ReNcell CX (cell line): ENCODE results near the genes CORO1C, UNG and KCTD10.

DNA sequence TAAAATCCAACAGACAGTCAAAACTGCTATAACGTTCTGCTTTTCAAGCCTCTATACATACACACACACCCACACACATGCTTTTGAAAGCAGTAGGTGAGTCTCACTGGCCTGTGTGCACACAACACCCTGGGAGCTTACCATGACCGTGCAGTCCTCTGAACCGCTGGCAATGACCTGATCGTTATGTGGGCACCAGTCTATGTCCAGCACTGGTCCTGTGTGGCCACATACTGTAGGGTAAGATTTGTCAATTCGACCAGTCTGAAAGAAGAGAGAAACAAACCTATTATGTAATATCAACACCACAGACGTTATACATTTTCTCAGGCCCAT, 44.4 kb upstream of the SELPLG start:
- PRO-cap, result no peak

GRCh38 chr12:108729425-108729634, 2.0 kb downstream of the CORO1C start:
- PRO-cap, result no peak

- PRO-cap, result bidirectional peak, plus-strand start at chr12:108731699, minus-strand start at chr12:108731512; bidirectional peak, plus-strand start at chr12:108732197, minus-strand start at chr12:108731994
These were observed at the start of gene CORO1C for GRCh38 chr12:108731090-108732073. Gene CORO1C (minus strand): TSS chr12:108731518.

DNA sequence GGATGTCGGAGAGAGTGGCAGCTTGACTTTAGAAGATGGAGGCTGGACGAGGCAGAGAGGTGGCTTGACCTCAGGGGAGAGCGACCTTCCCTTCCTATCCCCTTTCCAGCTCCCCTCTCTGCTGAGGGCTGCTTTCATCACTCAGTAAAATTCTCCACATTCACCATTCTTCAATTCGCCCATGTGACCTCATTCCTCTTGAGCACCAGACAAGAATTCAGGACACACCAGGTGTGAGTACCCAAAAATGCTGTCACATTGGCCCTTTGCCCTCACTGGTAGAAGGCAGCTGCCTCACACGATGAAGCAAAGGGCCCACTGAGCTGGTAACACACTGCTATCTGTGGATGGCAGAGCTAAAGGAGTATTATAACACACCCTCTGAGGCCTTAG, 59.8 kb downstream of the SSH1 start:
- PRO-cap, result no peak

GRCh38 chr12:108812116-108812861, 45.1 kb downstream of the SSH1 start:
- PRO-cap, result no peak

- PRO-cap, result no peak
These were observed 23.6 kb downstream of the SSH1 start for GRCh38 chr12:108833800-108834084.

GRCh38 chr12:108852307-108853233, 4.8 kb downstream of the SSH1 start:
- PRO-cap, result no peak

DNA sequence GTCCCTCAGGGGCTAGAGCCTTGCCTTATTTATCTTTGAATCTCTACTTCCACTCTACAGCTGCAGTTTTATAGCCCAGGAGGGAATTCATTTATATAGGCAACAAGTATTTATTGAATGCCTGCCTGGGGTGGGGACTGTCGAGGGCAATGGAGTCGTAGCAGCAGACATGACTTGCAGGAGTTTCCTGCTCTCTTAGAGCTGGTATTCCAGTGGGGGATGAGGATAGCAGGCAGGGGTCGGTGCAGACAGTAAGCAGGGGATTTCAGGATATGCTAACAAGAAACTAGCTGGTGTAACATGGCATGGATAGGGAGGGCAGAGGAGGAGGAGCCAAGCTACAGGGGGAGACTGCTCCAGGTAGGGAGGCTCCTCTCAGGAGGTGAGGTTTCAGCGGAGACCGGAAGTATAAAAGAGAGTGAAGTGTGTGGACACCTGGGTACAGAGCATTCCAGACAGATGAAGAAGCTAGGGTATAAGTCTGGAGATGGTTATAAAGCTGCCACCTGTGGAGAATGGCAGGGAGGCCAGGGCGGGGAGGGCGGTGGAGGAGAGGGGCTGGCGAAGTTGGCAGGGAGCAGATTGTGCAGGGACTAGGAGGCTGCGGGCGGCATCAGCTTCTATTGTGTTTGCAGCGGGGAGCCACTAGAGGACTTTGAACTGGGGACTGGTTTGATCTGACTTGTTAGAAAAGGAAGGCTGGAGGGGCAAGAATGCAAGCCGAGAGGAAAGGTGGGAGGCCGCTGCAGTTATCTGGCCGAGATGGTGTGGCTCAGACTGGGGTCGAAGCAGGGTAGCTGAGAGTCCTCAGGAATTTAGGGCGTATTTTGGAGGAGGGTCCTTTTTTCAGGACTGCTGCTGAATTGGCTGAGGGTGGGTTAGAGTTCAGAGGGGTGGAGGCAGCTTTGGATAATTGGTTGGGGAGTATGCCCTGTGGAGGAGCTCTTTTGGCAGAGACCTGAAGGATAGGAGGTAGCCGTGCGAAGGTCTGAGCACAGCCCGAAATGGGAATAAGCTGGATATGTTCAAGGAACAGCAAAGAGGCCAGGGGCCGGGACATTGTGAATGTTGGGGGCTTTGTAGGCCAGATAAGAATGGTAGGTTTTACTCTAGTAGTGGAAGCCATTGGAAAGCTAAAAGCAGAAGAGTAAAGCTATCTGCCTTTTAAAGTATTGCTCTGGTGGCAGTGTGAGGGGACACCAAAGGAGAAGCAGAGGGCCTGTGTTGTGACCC, 17.5 kb downstream of the USP30 start:
- PRO-cap, result no peak

- PRO-cap, result bidirectional peak, plus-strand start at chr12:109097623, minus-strand start at chr12:109097438; bidirectional peak, plus-strand start at chr12:109097662, minus-strand start at chr12:109097675
These were observed at the start of gene UNG for GRCh38 chr12:109097283-109097847. Gene UNG (plus strand): TSS chr12:109097597.

- PRO-cap, result no peak
These were observed 838 bp upstream of the ACACB start for GRCh38 chr12:109115348-109116150.

GRCh38 chr12:109124817-109125479, 8.6 kb downstream of the ACACB start:
- PRO-cap, result no peak

GRCh38 chr12:109245605-109245898, 63.5 kb downstream of the FOXN4 start:
- PRO-cap, result no peak

DNA sequence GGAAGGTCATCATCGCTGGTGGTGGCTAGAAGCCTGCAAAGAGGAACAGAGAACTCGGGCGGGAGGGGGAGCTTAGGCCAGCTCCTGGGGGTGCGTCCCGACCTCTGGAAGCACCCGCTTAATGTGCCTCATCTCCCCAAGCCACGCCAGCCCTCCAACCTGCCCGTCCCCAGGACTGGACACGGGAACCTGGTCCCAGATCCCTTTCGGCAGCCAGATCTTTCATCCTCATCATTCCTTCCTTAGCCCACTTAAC, 18.9 kb downstream of the FOXN4 start:
- PRO-cap, result no peak

DNA sequence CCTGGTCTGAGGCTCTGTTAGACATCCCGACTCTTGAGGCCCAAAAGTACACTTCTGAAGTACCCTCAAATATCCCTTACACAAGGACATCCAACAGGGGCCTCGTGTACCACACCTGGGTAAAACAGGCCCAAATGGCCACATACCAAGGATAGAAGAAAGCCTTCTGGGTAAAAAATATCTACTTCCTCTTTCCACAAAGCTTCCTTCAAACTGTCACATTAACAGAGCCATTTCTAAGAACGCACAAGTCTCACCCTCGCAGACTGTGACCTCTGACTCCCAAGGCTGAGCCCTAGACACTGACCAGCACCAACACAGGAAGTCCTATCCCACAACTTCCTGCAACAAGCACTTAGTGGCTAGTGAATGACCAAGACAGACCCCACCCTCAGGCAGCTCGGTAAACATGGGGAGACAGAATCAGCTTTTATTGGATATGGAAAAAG, 16.1 kb downstream of the KCTD10 start:
- PRO-cap, result no peak

DNA sequence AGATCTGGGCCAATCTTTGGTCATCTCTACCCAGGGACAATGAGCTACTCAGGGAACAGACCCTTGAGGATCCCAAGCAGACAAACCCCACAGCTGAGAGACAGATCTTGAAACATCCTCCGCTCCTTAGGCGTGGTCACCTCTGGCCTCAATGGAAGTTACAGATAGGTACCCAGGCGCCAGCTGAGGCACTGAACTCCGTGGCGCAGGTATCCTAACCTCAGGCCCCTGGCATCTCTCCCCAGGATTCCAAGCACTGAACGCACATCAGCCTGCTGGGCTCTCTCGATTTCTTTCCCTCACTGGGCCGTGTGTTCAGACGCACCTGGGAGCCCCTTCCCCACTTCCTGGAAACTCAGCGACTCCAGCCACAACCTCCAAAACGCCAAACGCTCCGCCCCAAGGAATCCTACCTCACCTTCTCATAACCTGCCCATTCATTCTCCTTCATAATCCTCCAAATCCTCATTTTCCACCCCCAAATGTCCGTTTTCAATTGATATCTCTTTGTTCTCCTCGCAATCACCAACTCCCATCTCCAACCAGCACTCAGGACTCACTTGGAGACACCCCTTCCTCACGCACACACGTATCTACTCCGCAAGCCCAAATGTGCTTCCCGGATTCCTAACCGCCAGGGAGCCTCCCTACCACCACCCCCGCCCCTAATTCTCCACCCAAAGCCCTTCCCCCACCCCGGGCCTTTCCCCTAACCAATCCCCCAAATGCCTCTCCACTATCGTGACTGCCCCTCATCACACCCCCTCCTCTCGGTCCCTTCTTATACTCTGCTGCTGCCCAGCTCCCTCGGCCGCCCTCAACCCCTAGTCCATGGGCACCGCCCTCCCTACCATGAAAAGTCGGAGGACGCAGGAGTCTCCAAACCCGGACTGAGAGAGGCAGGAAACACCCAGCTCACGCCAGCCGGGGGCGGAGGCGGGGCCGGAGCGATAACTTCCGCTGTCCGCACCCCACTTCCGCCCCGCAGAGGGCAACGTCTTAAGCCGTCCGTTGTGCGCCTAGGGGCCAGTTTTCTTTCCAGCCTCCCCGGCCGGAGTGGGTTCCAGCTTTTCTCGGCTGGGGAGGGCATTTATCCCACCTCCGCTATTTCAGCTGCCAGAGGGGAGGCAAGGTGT, at the start of gene KCTD10:
TSS of gene KCTD10 (minus strand) at position 892 of the 1,136 bp plus-strand sequence.
- PRO-cap, result bidirectional peak, plus-strand start outside the sequence, minus-strand start at position 886 of the sequence

DNA sequence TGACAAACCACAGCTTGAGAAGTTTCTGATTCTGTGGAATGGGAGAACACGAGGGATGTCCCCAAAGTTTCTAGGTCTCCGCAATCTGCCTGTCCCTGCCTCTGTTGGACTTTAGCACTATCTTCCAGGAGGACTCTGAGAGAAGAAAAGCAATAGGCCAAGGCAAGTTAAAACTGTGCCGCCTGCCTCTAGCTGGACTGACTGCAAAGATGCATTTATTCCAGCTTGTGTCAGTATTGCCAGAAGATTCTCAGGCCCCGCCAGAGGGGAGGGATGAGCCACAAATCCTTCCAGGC, 19.9 kb downstream of the MMAB start:
- PRO-cap, result no peak

GRCh38 chr12:109581779-109582238, 8.2 kb downstream of the MVK start:
- PRO-cap, result no peak

- PRO-cap, result no peak
These were observed 1.1 kb downstream of the FAM222A start for GRCh38 chr12:109714773-109715157.

DNA sequence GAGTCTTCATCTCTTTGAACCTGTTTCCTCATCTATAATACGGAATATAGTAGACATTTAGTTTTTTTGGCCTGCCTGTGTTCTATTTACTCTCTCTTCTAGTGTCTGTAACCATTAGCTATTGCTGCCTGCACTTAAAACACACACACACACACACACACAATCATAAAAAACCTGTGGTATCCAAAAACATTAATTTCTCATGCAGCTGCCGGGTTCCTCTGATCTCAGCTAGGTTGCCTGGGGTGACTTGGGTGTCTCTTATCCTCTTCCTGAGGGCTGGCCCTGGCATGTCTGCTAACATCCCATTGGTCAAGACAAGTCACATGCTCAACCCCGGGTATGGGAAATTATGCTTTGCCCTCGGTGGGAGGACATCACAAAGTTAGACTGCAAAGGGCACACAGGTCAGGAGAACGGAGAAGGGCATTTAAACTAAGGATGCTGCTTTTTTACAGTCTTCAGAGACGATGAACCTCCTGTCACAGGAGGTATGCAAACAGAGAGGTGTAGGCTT, 55.7 kb downstream of the TRPV4 start:
- PRO-cap, result no peak

GRCh38 chr12:109845087-109845780, 12.0 kb upstream of the TRPV4 start:
- PRO-cap, result no peak